Right lobe of liver (tissue), 4 donors: ENCODE measurements around the genes TP53I13 and GIT1.

DNA sequence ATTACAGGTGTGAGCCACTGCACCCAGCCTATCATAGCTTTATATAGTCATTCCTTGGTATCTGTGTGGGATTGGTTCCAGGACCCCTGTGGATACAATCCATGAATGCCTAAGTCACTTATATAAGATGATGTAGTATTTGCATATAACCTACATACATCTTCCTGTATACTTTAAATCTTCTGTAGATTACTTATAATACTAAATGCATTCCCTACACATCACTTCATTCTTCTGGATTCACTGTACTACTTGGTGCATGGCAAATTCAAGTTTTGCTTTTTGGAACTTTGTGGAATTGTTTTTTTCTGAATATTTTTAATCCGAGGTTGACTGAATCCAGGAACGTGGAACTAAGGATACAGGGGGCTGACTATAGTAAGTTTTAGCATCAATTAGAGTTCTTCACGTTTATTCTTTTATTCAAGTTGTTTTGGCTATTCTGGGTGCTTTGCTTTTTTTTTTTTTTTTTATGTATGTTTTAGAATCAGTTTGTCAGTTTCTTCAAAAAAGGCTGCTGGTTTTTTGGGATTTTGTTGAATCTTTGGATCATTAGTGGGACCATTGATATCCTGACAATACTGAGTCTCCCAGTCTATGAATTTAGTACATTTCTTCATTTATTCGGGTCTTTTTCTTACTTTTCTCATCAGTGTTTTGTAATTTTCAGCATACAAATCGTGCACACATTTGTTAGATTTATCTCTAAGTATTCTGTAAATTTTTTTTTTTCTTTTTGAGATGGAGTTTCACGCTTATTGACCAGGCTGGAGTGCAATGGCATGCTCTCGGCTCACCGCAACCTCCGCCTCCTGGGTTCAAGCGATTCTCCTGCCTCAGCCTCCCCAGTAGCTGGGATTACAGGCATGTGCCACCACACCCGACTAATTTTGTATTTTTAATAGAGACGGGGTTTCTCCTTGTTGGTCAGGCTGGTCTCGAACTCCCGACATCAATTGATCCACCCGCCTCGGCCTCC, 28.6 kb downstream of the TAOK1 start:
- PRO-cap, 4 experiments = no peak in any of the 4 experiments
- RAMPAGE, long total RNA, 2 experiments = no peak in any of the 2 experiments

- PRO-cap, 4 experiments = no peak in any of the 4 experiments
- RAMPAGE, long total RNA, 2 experiments = no peak in any of the 2 experiments
Measured at GRCh38 chr17:29495313-29495923, 71.4 kb downstream of the ABHD15 start.

DNA sequence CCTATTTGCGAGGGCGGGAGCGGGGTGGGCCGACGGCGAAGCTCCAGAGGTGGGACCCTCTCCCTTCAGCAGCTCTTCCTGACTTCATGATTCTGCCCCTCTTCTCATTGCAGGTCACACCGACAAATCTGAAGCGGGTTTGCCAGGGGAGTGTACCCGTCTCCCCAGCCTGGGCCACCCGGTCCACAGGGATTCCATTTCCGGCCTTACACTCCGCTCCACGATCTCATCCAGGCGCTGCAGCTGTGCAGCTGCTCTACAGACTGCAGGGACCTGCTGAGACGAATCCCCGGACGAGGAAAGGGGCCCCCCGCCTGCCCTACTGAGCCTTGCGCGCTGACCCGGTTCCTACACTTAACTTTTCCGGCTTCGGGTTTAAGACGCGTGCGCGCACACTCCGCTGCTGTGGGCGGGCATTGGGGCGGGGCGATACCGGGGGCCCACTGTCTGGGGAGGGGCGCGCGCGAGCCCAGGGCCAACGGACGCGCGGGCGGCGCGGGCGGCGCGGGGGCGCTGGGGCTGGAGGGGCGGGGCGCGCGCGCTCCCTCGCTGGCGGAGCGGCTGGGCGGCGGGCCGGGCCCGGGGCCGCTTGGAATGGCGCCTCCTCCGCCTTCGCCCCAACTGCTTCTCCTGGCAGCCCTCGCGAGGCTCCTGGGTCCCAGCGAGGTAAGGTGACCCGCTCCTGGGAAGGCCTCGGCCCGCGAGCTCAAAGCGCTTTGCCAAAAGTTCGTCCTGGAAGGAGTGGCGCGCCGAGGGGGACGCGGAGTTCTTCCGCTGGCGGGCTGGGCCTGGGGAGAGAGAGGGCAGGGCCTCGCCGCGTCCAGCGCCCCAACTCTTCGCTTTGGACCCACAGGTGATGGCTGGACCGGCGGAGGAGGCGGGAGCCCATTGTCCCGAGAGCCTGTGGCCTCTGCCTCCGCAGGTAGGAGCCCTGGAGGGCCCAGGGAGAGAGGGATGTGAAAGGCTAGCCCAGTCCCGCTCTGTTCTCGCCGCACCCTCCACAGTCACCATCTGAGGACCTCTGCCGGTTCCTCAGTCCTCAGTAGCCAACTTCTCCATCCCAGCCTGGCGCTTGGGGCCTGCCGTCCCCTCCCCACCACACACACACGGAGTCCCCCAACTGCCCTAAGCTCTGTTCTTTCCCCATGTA, at the start of gene TP53I13:
TP53I13 (plus strand) TSS at position 537 of the 1,150 bp plus-strand sequence.
- PRO-cap, 4 experiments = peak in 4 of 4 experiments; most common plus-strand start position 539 of the sequence (in 2); most common minus-strand start position 330 of the sequence (in 4)
- RAMPAGE, long total RNA, 2 experiments = start-site peak on the plus strand in 1 of 2 experiments, centred at position 540 of the sequence, 46 reads per replicate; start-site peak on the minus strand in 1 of 2 experiments, centred at position 348 of the sequence, 47 reads per replicate

DNA sequence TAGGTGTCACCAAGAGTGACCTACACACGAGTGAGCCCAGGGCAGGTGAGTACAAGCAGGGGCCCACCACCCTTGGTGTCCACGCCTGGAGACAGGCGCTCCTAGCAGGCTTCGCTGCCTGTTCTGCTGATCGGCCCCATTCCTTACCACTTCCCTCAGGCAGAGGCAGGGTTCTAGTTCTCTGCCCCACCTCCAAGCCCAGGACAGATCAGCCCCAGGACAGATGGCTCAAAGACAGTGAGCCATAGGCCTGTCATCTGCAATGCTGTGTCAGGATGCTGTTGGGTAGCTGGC, 761 bp downstream of the TP53I13 start:
- PRO-cap, 4 experiments = no peak in any of the 4 experiments
- RAMPAGE, long total RNA, 2 experiments = no peak in any of the 2 experiments

DNA sequence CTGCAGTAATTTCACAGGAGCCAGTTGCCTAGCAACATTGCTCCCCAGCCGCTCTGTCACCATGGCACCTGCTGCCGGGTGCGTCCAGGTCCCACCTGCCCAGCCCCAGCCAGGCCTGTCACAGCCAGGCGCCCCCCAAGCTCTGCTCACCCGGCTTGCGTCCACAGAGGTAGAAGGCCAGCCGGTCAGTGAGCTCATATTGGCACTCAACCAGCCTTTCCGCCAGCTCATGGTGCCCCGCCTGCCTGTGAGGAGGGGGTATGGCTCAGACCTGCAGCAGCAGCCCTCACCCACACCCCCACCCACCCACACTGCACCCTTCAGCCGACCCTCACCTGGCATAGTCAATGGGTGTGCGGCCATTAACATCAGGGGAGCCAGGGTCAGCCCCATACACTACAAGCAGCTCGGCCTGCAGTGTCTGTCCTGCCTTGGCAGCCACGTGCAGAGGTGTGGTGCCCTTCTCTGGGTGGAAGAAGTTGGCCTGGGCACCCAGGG, 7.8 kb downstream of the GIT1 start:
- PRO-cap, 4 experiments = no peak in any of the 4 experiments
- RAMPAGE, long total RNA, 2 experiments = no peak in any of the 2 experiments

GRCh38 chr17:29588103-29589126, 1.0 kb downstream of the GIT1 start:
- PRO-cap, 4 experiments = peak in 4 of 4 experiments; most common plus-strand start chr17:29589030 (in 3); most common minus-strand start chr17:29589020 (in 1)
- RAMPAGE, long total RNA, 2 experiments = no peak in any of the 2 experiments

DNA sequence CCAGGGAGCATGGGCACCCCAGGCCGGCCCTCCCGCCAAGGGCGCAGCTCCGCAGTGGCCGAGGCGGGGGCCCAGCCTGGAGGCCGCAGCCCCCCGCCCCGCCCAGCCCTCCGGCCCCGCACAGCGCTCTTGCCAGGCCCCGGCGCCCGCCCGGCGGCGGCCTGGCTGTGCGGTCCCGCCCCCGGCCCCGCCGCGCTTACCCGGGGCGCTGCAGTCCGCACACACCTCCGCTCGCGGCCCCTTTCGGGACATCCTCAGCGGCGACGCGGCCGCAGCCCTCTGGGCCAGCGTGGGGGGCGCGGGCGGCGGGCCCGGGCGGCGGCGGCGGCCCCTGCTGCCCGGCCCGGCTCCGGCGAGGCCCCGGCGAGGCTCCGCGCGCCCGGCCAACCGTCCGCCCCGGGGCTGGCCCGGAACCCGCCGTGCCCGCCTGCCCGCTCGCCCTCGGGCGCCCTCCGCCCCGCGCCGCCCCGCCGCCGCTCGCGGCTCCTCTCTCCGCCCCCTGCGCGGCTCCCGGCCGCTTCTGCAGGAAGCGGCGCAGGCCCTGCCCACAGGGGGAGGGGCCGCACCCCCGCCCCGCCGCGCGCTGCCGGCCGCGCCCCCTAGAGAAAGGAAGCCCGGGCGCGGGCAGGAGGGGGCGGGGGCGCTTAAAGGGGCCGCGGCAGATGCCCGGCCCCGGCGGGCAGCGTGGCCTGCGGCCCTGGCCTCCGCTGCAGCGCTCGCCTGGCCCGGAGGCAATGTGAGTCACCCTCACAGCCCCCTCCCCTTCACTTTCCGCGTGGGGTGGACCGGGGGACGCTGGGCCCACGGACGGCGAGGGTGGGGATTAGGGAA, at the start of gene GIT1:
GIT1 (minus strand) TSS at position 522 of the 831 bp plus-strand sequence.
- PRO-cap, 4 experiments = peak in 4 of 4 experiments; most common plus-strand start position 647 of the sequence (in 4); most common minus-strand start position 522 of the sequence (in 4)
- RAMPAGE, long total RNA, 2 experiments = no peak in any of the 2 experiments

GRCh38 chr17:29593800-29594361, 949 bp downstream of the ANKRD13B start:
- PRO-cap, 4 experiments = no peak in any of the 4 experiments
- RAMPAGE, long total RNA, 2 experiments = no peak in any of the 2 experiments

- PRO-cap, 4 experiments = no peak in any of the 4 experiments
- RAMPAGE, long total RNA, 2 experiments = no peak in any of the 2 experiments
Measured at GRCh38 chr17:29641681-29642760, 19.3 kb upstream of the CORO6 start.

- PRO-cap, 4 experiments = peak in 1 of 4 experiments; most common plus-strand start chr17:29645889 (in 1)
- RAMPAGE, long total RNA, 2 experiments = no peak in any of the 2 experiments
Measured at GRCh38 chr17:29645456-29646107, 22.9 kb upstream of the CORO6 start.

DNA sequence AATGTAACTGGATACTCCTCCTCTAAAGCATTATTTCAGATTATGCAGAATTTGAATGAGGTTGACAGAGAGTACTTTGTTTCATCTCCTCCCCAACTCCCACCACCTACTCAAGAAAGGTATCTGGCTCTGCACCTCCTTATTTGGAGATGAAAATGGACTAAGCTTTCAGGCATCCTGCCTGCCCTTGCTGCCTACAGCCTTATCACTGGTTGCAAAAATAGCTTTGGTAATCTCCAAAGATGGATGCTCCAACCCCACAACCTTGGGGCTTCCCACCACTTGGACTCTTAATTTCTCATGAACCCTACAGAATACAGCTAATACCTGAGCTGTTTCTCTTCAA, 45.2 kb upstream of the CORO6 start:
- PRO-cap, 4 experiments = no peak in any of the 4 experiments
- RAMPAGE, long total RNA, 2 experiments = no peak in any of the 2 experiments

GRCh38 chr17:29928814-29929948, 847 bp downstream of the SSH2 start:
- PRO-cap, 4 experiments = peak in 4 of 4 experiments; most common plus-strand start chr17:29929903 (in 3); most common minus-strand start chr17:29929786 (in 3)
- RAMPAGE, long total RNA, 2 experiments = start-site peak on the plus strand in 1 of 2 experiments, at chr17:29929879-29929903 at its widest, 8 reads per replicate

GRCh38 chr17:30207704-30208234, 27.7 kb downstream of the SLC6A4 start:
- PRO-cap, 4 experiments = peak in 1 of 4 experiments; most common minus-strand start chr17:30207906 (in 1)
- RAMPAGE, long total RNA, 2 experiments = no peak in any of the 2 experiments

DNA sequence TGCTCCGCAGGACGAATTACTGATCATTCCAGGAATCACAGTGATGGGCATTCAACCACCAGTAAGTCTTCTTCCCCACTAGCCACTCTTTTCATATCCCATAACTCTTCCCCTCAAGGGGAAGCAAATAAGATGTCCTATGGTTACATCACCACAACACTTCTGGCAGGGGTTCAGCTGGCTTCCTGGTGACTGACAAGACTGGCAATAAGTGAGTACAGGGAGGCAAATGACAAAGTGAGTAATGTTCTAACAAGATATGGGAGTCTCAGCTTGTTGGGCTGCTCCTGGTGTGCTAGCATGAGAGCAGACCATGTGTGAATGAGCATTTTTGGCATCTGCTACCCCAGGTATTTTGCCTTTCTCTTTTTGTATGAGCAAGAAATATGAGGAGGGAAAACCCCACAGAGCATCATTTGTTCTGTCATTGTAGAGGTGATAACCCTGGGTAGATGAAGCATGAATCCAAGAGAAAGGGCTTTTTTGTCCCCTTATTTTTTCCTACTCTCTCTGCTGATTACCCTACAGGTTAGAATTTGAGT, 9.9 kb downstream of the TMIGD1 start:
- PRO-cap, 4 experiments = no peak in any of the 4 experiments
- RAMPAGE, long total RNA, 2 experiments = no peak in any of the 2 experiments

DNA sequence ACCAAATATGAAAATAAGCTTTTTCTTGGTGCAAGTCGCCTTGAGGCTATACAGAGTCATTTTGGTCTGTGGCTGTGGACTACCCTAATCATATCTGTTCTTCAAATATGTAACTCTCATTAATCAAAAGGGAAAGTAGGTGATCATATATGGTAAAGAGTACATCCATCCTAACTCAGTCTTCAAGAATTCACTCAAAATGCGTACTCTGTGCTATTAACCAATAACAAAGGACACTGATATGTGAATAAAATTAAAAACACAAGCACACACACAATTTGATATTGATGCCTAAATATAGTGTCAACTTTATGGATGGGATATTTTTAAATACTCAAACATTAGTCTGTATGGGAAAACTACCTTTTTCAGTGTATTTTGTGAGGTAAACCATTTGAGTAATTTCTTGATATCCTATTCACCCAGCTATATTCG, 2.7 kb downstream of the CPD start:
- PRO-cap, 4 experiments = no peak in any of the 4 experiments
- RAMPAGE, long total RNA, 2 experiments = no peak in any of the 2 experiments

- PRO-cap, 4 experiments = no peak in any of the 4 experiments
- RAMPAGE, long total RNA, 2 experiments = no peak in any of the 2 experiments
Measured at GRCh38 chr17:30476613-30477071, 566 bp upstream of the GOSR1 start.

GRCh38 chr17:30600988-30601672, 123.9 kb downstream of the GOSR1 start:
- PRO-cap, 4 experiments = no peak in any of the 4 experiments
- RAMPAGE, long total RNA, 2 experiments = no peak in any of the 2 experiments

DNA sequence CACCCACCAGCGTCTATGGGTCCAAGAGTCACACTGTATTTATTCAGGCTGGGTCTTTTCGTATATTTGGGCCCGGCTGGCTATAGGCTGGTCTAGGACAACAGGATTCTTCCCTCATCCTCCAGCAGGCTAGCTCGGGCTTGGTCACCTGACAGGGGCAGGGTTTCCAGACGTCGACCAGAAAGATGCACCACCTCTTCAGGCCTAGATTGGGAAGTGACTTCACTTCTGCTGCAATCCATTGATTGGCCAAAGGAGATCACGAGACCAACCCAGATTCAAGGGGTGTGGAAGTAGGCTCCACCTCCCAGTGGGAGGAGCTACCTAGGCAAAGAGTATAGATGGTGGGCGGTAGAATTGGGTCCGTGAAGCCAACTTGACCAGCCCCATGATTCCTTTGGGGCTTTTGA, 167.5 kb downstream of the GOSR1 start:
- PRO-cap, 4 experiments = no peak in any of the 4 experiments
- RAMPAGE, long total RNA, 2 experiments = no peak in any of the 2 experiments

DNA sequence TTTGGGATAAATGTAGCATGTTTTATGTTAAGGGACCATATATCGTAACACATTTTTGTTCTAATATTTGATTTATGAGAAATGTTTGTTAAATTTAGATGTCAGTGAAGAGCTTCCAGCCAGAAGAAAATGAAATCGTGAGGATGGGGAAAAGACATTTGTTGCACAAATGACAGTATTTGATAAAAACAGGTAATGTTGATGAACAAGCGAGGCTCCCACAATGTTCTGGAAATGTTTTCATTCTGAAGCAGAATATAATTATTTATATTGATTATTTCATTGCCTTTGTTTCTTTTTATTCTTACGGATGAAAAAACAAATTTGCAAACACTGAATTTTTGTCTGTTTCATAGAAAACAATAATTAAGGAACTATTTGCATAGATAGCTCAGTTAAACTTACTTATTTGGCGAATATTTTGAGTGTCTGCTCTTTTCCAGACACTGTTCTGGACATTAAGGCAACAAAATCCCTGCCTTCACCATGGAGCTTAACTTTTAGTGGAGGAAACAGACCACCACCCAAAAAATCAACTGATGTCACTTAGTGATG, 54.6 kb downstream of the CRLF3 start:
- PRO-cap, 4 experiments = no peak in any of the 4 experiments
- RAMPAGE, long total RNA, 2 experiments = no peak in any of the 2 experiments

- PRO-cap, 4 experiments = no peak in any of the 4 experiments
- RAMPAGE, long total RNA, 2 experiments = no peak in any of the 2 experiments
Measured at GRCh38 chr17:31051952-31052590, 42.7 kb upstream of the NF1 start.